Gastrocnemius medialis (tissue), 3 donors: ENCODE data around the genes GINS3 and CMTM2.

DNA sequence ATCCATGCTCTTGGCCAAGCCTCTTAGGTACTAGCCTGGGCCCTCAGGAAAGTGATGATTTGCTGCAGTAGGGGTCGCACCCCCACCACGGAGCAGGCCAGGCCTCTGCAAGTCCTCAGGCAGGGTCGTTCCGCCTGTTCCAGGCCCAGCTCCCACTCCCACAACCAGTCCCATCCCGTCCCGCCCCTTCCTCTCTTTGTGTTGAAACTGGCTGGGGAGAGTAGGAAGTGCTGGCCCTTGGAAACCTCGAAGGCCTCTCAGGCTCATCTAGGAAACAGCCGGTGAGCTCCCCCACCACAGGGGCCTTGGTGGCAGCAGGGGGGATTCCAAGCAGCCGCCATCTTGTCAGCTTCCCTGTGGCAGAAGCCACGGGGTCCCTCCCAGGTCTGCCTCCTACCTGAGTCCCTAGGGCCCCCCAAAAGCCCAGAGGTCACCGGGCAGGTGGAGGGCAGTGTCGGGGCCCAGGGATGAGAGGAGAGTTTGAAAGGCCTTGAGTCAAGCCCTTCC lies 22.0 kb downstream of the MMP15 start:
- PRO-cap: no peak
- RAMPAGE, long total RNA, 3 experiments: no peak in any of the 3 experiments

DNA sequence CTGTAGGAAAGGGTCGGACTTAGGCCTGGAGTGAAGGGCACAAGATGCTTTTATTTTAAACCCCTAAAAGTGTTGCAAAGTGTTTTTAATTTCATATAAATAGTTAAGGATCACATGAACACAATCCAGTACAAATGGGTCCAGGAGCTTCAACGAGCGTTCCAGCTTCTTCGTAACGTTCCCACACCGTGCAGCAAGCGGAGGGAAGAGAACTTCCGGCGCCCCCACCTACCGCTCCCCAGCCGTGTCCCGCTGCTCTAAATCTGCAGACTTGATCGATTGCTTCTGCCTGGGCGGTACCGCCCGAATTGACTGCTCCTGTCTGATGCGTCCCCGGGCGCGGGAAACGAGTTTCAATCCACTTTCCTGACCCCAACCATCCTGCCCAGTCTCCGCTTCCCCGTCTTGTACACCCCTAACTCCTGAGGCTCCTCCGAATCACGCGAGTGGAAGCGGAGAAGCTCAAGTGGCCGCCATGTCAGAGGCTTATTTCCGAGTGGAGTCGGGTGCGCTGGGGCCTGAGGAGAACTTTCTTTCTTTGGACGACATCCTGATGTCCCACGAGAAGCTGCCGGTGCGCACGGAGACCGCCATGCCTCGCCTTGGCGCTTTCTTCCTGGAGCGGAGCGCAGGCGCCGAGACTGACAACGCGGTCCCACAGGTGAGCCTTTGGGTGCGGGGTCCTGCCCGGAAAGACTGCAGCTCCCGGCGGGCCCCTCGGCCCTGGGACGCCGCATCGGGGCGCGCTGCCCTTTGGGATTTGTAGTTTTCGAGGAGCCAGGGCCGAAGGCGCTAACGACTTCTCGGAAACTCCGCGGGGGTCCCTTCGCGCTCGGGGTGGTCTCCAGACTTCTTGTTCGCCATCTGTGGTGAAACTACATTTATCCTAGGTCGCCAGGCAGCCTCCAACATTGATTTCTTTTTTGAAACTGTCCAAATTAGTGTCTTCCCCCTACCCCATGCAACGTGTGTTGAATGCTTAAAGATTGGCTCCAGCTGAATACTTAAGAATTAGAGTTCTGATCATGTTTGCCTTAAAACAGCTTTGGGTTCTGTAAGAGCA lies at the start of gene GINS3:
Gene GINS3, plus strand, starts transcription at position 345 of the 1,063 bp plus-strand sequence.
- PRO-cap: bidirectional peak, plus-strand start at position 763 of the sequence, minus-strand start at position 700 of the sequence
- RAMPAGE, long total RNA, 3 experiments: start-site peak on the plus strand in 1 of 3 experiments, centred at position 366 of the sequence, 20 reads per replicate

DNA sequence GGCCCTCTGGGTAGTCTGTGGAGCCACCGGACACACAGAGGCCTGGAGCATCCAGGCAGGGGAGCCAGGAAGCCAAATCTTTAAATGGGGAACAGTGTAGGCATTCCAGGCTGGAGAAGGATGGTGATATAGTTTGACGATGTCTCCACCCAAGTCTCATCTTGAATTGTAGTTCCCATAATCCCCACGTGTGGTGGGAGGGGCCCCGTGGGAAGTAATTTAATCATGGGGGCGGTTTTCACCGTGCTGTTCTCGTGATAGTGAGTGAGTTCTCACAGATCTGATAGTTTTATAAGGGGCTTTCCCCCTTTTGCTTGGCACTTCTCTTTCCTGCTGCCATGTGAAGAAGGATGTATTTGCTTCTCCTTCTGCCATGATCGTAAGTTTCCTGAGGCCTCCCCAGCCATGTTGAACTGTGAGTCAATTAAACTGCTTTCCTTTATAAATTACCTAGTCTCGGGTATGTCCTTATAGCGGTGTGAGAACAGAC lies 28.8 kb downstream of the GINS3 start:
- PRO-cap: no peak
- RAMPAGE, long total RNA, 3 experiments: no peak in any of the 3 experiments

GRCh38 chr16:58465462-58465657 lies 34.6 kb upstream of the NDRG4 start:
- PRO-cap: no peak
- RAMPAGE, long total RNA, 3 experiments: no peak in any of the 3 experiments

DNA sequence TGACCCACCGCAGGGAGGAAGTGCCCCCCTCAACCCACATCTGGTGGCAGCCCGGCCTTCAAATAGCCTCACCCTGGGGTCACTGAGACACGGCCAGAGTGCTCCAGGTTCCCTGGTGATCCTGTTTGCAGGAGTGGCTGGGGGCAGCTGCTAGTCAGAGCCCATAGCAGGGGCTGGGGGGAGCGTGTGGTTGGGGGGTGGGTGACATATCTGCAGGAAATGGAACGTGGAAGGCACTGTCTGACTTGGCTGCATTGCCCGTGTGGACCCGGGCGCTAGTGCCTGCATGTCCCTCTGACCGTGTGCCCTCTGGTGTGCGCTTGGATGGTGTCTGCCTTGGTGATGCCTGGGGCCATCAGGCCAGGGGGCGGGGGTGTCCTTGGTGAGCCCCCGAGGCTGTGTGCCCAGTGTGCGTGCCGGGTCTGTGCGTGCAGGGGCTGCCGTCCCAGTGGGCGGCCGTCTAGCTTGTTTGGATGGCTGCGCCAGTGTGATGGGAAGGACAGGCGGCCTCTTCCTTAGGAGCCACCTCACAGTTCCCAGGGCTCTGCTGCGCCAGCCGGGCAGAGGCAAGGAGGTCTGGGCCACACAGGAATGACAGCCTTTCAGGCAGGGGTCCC lies 489 bp downstream of the NDRG4 start:
- PRO-cap: no peak
- RAMPAGE, long total RNA, 3 experiments: no peak in any of the 3 experiments

- PRO-cap: no peak
- RAMPAGE, long total RNA, 3 experiments: no peak in any of the 3 experiments
Observed at GRCh38 chr16:61128745-61129226, 907.5 kb downstream of the CDH8 start.

- PRO-cap: no peak
- RAMPAGE, long total RNA, 3 experiments: no peak in any of the 3 experiments
Observed at GRCh38 chr16:61445614-61445940, 590.7 kb downstream of the CDH8 start.

DNA sequence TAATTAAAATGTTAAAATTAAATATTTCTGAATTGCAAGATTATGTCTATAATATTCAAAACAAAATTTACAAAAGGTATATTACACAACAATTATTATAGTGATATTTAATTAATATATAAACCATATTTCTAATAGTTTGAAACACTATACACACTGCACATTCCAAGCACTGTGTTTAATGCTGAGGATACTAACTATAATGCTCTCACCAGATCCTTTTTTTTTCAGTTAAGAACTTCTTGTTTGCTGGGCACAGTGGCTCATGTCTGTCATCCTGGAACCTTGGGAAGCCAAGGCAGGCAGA lies 544.5 kb downstream of the CDH8 start:
- PRO-cap: no peak
- RAMPAGE, long total RNA, 3 experiments: no peak in any of the 3 experiments

DNA sequence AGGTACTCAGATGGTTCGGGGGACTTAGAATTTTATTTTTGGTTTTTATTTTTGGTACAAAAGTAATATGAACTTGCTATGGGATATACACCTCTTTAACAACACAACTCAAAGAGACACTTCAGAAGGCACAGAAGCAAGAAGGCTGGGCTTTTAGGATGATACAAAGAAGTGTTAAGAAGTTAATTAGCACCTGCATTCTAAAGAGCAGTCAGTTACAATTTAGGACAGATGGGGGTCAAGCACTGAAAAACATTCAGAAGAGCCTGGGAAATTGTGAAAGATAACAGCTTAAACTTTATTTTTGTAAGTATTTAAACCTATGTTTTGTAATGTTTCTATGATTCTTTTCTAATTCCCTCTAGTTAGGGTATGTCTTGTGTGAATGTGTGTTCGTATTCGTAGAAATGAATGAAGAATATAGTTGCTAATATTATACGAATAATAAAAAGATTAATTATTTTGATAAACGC lies 163.4 kb downstream of the CDH8 start:
- PRO-cap: no peak
- RAMPAGE, long total RNA, 3 experiments: no peak in any of the 3 experiments

GRCh38 chr16:65120566-65121595 lies 982 bp downstream of the CDH11 start:
- PRO-cap: no peak
- RAMPAGE, long total RNA, 3 experiments: no peak in any of the 3 experiments

DNA sequence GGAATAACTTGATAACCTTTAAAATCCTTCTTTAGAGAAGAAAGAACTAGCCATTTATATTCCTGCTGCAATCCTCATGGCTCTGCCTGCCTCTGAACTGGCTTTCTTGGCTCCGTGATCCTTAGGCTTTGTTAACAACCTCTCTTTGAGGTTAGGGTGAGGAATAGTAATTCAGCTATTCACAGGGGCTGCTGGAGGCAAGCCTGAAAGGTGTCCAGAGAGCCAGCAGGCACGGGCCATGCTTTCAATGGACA lies 530.2 kb upstream of the CDH11 start:
- PRO-cap: no peak
- RAMPAGE, long total RNA, 3 experiments: no peak in any of the 3 experiments

DNA sequence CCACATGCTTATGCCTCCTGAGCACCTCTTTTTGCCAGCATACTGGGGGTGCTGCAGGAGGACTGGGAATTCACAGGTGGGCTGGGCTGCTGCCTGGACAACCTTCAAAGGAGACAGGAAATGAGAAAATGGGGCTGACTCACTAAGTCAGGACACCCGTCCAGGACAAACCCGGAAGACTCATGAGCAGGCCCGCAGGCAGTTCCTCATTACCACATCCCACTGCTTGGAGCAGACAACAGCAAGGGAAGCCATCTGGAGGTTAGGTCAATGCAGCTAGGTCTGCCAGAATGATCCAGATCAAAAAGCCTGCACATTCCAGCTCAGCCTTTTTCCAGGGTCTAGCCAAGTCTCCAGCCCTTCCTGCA lies 536.4 kb upstream of the CDH11 start:
- PRO-cap: no peak
- RAMPAGE, long total RNA, 3 experiments: no peak in any of the 3 experiments

DNA sequence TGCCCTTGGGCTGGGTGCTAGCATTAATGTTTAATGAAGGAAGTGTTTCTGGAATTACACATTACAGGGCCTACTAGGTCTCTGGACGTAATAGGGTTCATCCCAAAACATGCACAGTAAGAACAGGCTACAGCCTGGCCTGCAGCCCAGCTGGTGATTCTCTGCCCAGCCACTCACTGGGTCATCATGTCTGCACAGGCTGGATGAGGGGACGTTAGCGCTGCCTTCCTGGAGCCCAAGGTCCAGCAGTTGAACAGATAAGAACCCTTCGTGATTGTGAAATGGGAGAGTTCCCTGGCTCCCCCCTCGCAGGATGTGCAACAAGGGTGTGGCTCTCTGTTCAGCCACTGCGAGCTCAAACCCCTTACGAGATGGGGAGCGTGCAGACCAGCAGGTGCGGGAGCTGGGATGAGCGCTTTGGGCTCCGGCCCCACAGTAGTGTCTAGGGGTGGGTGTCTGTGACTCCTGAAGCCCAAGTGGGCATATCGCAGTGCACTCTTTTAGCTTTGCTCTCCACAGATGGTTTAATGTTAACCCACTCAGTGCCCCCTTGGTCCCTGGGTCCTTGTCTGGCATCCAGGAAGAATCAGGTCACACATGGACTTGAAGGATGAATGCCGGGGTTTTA lies 199.9 kb upstream of the CDH5 start:
- PRO-cap: no peak
- RAMPAGE, long total RNA, 3 experiments: no peak in any of the 3 experiments

DNA sequence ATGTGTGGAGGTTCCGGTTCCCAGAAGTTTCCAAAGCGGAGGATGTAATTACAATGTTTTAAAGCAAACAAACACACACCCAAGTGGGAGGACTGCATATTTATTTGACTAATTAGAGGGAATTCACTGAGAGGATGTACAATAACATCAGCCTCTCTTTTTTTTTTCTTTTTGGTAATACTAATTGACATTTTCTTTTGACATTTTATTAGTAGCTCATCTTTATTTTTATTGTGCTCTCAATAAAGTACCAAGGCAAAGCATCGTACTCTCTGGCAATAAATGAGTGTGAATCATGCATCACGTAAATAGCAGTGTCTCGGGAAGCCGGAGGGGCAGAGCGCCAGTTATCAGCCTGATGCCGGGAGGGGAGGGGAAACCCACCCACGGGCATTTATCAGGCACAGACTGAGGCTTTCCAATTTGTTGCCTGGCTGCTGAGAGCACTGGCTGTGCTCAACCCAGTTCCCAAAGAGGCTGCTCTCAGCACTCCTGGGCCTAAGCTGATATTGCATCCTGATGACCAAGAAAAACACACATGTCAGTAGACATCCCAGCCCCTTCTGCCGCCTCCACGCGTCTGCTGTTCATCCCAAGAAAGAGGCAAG lies 118.4 kb upstream of the CDH5 start:
- PRO-cap: unidirectional peak, plus-strand start at position 421 of the sequence
- RAMPAGE, long total RNA, 3 experiments: no peak in any of the 3 experiments

- PRO-cap: no peak
- RAMPAGE, long total RNA, 3 experiments: no peak in any of the 3 experiments
Observed at GRCh38 chr16:66408117-66409244, 18.6 kb upstream of the BEAN1 start.

- PRO-cap: no peak
- RAMPAGE, long total RNA, 3 experiments: no peak in any of the 3 experiments
Observed at GRCh38 chr16:66433478-66434325, 6.6 kb downstream of the BEAN1 start.

DNA sequence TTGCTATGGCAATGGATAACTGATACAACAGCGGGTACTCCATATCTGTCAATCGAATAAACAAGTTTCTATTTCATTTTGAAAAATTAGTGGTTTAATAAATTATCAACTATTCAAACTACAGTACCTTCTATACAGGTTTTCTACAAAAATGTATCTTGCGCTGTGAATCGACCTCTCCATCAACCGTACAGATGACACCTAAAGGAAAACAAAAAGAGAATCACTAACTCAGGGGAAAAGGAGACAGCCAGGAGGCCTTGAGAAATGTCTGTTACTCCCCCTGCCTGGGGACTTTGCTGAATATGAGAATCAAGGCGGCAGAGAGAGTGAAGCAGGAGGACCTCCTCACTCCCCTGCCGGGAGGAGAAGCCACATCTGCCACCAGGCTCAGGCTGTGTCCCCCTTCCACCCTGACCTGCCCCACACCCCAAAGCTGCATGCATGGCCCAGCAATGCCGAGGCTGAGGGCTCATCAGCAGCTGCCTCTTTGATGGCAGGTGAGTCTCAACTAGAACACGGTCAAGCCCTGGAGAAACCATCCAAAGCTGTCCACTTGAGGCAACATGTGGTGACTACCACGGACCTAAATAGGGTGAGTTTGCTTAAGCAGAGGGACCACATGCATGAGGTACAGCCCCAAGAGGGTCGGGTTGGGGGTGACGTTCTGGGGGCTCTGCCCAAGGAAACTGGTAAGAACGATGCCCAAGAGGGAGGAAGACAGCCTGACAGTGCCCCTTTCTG lies 20.9 kb downstream of the TK2 start:
- PRO-cap: no peak
- RAMPAGE, long total RNA, 3 experiments: no peak in any of the 3 experiments

DNA sequence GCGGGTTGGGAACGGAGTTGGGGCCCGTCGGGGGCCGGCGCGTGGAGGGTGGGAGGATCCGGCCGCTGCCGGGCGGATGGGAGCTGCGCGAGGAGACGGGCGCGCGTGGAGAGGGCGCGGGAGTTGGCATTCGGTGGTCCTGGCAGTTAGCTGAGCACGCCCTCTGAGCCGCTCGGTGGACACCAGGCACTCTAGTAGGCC lies at the start of gene CMTM2:
Gene CMTM2, plus strand, starts transcription at position 129 of the 201 bp plus-strand sequence.
- PRO-cap: no peak
- RAMPAGE, long total RNA, 3 experiments: no peak in any of the 3 experiments

DNA sequence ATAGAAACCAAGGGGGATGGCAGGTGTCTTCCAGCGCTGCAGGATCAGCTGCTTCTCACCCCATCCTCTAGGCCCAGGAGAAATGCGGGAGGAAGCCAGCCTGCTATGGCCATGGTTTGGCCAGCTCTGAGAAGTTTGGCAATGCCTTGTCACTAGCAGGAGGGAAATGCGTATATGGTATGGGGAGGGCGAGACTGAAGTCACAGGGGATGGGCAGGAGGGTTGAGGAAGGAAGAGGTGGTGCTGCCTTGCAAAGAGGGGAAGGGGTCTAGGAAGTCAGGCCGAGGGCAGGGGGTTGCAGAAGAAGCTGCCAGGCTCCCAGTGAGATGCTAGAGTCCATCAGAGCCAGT lies 6.6 kb downstream of the CMTM2 start:
- PRO-cap: no peak
- RAMPAGE, long total RNA, 3 experiments: no peak in any of the 3 experiments

DNA sequence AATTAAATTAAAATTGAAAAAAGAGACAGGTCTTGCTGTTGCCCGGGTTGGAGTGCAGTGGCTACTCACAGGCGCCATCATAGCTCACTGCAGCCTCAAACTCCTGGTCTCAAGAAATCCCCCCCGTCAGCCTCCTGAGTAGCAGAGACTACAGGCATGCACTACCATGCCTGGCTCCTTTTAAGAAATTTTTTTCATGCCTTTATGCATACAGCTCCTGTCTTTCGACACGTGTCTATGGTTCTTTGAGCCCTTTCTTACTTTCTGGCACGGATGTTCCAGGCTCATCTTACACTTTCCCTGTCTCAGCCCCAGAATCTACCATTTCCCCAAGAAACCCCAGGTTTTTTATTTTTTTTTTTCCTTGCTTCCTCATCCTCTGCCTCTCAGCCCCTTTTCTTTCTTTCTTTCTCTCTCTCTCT lies 13.9 kb upstream of the CMTM4 start:
- PRO-cap: no peak
- RAMPAGE, long total RNA, 3 experiments: no peak in any of the 3 experiments